Mesangial cell (primary cell): Measurements from ENCODE around the genes UNC119 and FAM222B.

DNA sequence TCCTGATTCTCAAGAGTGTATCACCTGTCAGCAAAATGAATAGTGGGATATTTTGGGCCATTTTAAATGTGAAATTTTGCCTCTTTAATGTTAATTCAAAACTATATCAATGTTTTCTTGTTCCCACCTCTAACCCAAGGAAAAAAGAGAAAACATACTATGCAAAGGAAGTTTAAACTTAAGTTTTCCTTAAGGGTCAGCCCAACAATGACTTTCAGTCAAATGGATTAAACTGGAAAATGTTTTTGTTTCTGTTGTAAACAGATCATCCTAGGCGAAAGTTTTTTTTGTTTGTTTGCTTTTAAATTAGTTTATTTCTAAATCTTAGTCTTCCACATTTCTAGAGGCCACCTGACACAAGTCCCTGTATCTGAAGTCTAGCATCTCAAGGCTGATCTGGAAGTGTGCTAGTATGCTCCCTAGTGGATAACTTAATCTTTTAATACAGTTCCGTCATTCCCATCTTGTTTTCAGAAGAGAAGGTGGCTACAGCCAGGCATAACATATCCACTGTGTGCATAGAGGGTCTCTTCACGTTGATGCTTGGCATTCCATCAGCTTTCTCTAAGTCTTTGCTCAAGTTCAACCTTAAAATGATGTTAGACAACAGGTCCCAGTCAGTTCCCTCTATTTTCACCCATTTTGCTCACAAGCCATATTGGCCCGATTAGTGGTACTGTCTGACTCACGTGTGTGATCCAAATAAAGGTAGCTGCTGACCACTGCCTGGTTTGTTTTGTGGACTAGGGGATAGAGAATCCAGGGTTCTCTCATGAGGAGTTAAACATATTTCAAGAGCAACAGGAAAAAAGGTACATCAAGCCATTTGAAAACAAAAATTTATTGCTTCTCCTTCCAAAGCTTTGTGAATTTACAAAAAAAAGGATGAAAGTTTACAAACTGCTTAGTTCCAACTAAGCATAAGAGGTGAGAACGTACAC lies 7.5 kb downstream of the IFT20 start:
- RAMPAGE, long total RNA = no peak

DNA sequence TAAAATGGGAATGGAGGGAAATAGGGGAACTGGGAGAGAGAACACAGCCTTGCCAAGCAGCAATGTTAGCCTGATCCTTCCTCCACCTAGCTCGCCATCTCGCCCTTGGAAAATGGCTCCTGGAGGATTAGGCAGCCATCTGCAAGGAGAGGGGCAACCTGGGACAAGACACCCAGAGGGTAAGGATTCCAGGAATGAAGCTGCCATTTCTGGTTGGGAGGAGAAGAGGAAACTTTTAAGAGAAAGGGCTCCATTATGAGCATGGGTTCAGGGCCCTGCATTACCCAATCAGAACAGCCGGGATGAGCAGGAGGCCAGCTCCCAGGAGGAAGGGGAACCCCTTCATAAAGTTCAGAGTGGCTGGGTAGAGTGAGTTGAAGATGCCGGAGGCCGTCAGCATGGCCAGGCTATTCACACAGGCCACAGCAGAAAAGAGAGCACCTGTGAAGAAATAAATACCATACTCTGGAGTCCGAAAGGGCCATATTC lies 5.6 kb downstream of the SLC46A1 start:
- RAMPAGE, long total RNA = no peak

- RAMPAGE, long total RNA = no peak
Observed at GRCh38 chr17:28470547-28471280, 2.7 kb upstream of the SLC13A2 start.

DNA sequence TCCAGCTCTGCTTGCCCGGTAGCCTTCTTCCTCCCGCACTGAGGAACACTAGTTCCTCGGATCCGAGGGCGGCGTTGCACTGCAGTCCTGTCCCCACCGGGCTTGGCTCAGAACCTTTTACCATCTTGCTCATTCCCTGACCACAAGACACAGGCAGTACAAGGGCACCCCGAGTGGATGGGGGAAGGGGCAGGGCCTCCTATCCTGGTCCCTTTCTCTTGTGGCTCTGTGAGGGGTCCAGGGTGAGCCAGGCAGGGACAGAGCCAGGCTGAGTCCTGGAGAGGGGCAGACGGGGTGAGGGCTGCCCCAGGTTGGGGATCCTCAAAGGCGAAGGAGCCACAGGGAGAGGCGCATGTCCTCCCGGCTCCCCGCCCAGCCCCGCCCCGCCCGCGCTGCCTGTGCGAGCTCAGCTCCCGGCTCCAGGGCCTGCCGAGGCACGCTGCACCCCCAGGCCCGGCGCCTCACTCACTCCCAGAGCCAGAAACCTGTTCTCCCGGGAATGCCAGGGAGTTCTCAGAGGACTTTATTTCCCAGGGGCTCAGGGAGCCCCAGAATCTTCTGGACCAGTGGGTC lies 1.6 kb downstream of the FOXN1 start:
- RAMPAGE, long total RNA = no peak

- RAMPAGE, long total RNA = no peak
Observed at GRCh38 chr17:28513441-28514003, 7.4 kb downstream of the FOXN1 start.

DNA sequence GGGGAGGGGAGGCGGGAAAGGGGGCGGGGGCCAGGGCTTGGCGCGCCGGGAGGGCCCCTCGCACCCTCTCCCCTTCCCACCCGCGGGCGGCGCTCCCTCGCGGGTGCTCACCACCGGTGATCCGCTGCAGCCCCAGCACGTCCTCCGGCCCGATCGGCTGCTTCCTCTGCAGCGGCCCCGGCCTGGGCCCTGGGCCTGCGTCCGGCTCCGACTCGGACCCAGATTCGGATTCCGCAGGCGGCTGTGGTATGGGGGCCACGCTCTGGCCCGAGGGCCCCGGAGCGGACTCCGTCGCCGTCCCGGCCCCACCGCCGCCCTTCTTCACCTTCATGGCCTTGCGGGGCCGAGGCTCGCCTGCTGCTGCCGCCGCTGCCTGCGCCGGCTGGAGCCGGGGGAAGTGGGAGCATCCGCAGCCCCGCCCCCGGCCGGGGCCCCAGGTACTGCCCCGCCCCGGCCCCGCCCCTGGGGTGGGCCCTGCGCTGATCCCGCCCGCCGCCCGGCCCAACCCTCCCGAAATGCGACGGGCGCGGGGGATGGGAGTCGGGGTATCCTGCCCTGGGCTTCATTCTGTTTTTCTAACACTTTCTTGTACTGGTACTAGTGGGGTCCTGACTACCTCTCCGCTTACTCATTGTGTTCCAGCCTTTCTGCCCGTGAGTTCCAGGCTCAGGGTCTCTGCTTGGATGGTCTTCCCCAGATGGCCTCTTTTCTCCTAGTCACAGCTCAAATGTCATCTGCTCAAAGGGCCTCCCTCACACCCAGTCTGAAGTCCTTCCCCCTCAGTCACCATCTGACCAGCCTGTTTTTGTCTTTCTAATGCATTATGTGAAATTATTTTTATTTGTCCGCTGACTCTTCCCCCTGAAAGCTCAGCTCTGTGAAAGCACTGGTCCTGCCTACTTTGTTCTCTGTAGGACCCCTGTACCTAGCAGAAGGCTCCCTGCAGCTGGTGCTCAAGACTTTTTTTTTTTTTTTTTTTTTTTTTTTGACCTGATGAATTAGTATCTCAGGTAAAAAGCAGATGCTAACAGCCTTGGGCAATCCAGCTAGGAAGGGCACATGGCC lies at the start of gene UNC119:
Gene UNC119 (minus strand): TSS at position 398 of the 1,065 bp plus-strand sequence.
- RAMPAGE, long total RNA = start-site peak on the minus strand centred at position 378 of the sequence, 8 bp wide, 76 reads

- RAMPAGE, long total RNA = no peak
Observed at GRCh38 chr17:28612989-28614036, 672 bp downstream of the RSKR start.

- RAMPAGE, long total RNA = no peak
Observed at GRCh38 chr17:28624048-28624674, 10.2 kb upstream of the RSKR start.

DNA sequence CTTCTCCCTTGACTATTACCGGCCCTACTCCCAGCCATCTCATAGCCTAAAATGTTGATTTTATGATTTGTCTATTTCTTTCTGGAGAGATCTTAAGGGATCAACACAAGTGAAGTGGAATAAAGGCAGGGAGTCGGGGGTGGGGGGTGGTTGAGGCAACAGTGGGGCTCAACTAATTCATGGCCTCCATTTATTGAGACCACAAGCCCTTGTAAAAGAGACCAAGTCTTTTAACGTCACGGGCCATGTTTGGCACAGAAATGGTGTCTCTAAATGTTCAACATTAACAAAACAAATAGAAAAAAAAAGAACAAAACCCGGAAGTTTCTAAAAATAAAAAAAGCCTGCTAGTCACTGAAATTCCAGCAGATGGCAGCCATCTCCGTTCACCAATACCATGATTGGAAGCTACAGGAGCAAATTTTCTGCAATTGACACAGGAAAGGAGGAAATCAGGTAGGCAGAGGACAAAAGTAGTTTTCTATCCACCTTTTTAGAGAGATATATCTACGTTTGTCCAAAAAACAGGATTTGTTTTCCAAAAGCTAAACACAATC lies 1.8 kb upstream of the BLTP2 start:
- RAMPAGE, long total RNA = no peak

DNA sequence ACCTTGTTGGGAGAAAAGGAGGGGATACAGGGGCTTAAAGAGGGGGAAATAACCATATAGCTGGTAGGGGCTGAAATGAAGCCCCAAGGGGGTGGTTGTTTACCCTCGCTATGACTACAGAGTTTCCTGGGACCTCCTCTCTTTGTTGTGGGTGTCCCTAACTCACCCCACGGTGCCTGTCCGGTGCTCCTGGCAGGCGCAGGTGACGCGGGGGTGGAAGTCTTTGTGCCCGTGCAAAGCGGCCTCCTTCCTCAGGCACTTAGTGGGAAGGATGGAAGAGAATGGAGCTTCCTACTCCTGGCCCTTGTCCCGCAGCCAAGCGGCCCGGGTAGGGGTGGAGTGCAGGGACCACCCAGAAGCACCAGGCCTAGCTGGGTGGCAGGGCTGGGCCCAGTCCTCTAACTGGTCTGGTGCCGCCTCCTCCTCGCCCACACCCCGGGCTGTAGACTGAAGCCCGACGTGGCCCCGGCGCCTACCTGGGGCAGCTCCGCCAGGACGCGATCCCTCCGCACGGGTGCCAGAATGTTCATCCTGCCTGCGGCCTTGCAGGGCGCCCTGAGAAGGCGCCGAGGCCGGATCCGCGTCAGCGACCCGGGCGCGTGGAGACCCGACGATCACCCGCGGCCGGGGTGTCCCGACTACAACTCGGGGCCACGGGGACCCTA lies 799 bp downstream of the RAB34 start:
- RAMPAGE, long total RNA = no peak

GRCh38 chr17:28726474-28726763 lies 386 bp upstream of the TLCD1 start:
- RAMPAGE, long total RNA = no peak

- RAMPAGE, long total RNA = no peak
Observed at GRCh38 chr17:28748136-28748701, 4.4 kb downstream of the TRAF4 start.

DNA sequence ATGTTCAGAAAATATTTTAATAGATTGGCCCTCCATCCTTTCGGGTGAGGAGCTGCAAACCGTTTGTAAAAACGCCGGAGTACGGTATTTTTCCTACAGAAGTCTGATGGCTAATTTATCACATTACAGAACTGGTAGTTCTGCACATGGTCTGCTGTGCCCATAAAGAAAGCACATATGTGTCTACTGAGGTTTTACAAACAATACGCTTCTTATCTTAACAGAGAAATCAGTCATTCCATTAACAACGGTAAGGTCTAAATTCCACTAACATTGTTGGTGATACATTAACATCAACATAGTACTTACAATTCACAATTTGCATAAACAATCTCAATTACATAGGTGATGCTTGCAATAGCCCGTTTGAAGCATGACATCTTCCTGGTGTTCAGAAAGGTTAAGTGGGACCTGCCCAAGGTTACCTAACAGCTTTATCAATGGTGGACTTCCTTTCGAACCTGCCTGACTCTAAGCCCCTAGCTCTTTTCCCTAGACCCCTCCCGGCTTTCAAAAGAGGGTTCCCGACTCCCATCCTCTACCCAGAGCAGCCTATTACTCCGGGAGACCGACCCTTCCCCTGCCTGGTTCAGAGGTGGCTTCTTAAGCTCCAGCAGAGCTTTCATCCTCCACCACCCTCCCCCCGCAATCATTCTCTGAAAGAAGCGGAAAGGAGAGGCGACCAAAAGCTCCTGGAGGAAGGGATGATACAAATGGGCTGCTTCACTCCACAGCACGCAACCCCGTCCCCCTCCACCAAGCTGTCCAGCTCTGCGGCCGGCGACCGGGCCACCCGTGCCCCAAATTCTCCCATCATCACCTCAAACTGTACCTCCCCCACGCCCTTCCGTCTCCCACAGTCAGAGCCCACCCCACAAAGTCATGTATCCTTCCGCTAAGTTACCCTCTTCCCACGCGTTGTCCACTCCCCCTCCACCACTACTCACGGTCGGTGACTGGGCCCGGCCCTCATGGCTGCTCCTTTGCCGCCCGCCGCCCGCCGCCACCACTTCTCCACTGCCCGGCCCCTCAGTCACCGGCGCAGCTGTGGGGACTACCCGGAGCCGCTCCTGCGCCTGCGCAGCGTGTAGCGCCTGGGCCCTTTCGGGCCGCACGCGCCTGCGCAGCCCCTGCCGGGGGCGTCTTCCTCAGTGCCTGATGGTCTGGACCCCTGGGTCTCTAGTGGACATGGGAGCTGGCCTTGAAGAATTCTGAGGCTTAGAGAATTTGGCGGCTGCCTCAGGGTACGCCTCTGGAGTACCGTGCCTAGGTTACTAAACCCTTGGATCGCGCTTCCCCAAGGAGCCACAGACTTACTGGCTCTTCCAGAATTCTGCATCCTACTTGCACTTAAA lies at the start of gene FAM222B:
Gene FAM222B (minus strand): TSS at position 1,056 of the 1,355 bp plus-strand sequence.
- RAMPAGE, long total RNA = start-site peak on the minus strand centred at position 1,026 of the sequence, 7 bp wide, 27 reads

- RAMPAGE, long total RNA = no peak
Observed at GRCh38 chr17:28857698-28858609, 3.1 kb downstream of the ERAL1 start.

DNA sequence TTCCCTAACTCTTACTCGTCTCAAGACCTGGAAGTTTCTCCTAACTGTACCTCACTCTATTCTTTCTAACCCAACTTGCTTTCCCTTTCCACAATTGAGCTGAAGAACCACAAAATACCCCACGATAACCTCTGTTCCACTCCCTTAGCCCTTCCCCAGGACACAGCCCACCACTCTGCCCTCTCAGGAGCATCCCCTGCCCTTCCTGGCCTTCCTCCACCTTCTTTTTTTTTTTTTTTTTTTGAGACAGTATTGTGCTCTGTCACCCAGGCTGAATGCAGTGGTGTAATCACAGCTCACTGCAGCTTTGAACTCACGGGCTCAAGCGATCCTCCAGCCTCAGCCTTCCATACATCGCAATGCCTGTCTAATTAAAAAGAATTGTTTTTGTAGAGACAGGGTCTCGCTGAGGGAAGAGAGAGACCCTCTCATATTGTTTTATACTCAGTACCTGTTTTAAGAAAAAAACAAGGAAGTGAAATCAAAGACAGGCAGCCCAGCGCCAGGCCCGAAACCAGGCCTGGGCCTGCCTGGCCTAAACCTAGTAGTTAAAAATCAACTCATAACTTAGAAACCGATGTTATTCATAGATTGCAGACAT lies 4.2 kb downstream of the FLOT2 start:
- RAMPAGE, long total RNA = no peak

GRCh38 chr17:28905317-28906141 lies 2.6 kb upstream of the DHRS13 start:
- RAMPAGE, long total RNA = no peak

DNA sequence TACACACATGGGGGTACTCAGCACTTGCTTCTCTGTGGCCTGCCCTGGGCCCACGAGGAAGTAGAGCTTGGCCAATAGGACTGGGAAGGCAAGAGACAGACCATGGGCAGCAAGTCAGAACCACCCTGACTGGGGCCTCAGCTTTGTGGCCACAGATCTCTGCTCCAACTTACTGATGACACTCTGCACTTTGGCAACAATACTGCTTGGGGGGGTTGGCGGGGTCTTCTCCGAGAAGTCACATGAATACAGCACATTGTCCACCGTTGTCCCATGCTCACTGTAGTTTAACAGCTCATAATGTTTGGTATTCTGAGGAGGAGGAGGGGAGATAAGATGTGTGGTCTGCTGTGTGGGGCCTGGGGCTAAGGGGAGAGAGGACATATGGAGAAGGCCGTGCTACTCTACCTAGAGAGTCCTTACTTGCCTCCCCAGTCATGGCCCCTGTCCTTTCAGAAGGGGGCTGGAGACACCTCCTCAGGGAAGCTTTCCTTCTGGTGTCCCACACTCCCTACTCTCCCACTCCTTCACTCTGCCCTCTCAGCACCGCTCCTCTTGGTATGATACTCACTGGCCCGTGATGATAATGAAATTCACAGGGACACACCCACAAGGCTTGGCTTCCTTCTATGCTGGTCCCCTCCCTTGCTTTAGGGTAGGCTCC lies 3.9 kb upstream of the DHRS13 start:
- RAMPAGE, long total RNA = no peak

DNA sequence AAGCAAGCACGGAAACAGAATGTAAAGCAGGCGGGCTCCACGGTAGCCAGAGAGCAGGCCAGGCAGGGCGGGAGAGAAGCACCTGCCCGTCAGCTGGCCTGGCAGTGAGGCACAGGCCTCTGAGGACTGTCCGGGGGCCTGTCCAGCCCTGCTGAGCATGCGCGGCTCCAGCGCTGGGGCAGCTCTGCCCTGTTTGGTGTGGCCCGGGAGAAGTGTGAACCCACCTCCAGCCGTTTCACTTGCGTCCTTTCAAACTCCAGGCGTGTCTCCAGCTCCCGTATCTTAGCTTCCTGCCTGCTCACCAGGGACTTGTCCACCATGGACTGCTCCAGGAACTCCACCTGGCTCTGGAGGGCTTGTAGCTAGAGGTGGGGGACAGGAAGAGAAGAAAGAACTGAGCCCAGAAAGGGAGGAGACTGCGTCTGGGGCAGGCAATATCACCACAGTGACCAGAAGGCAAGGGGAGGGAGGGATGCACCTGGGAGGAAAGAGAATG lies 46.8 kb downstream of the PIPOX start:
- RAMPAGE, long total RNA = no peak

GRCh38 chr17:29097698-29098553 lies 55.0 kb downstream of the PIPOX start:
- RAMPAGE, long total RNA = no peak

GRCh38 chr17:29099505-29100112 lies 56.7 kb downstream of the PIPOX start:
- RAMPAGE, long total RNA = no peak